NCI-H460 (cell line): Measurements from ENCODE around the genes CERS5 and TFCP2.

DNA sequence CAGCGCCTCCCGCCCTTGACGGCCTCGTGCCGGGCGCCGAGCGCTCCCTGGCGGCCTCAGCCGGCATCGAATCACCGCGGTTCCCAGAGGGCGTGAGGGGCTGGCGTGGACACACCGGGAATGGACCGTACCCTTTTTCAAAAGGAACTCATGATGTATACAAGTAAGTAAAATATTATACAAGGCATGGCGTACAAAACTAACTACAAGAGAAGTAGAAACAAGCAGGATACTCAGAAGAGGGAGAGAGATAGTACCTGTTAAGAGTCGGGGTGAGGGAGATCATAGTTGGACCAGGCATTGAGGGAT is 426 bp upstream of the FMNL3 start:
RAMPAGE:
- cytosol, long total RNA = no peak
- long total RNA = no peak
- nucleus, long total RNA = no peak

RAMPAGE:
- cytosol, long total RNA = no peak
- long total RNA = no peak
- nucleus, long total RNA = no peak
Observed at GRCh38 chr12:49753182-49753381, 11.7 kb downstream of the TMBIM6 start.

GRCh38 chr12:49809414-49810587 is 18.4 kb downstream of the NCKAP5L start:
RAMPAGE:
- cytosol, long total RNA = no peak
- long total RNA = no peak
- nucleus, long total RNA = no peak

GRCh38 chr12:50132376-50133093 is 20.5 kb downstream of the COX14 start:
RAMPAGE:
- cytosol, long total RNA = no peak
- long total RNA = no peak
- nucleus, long total RNA = no peak

DNA sequence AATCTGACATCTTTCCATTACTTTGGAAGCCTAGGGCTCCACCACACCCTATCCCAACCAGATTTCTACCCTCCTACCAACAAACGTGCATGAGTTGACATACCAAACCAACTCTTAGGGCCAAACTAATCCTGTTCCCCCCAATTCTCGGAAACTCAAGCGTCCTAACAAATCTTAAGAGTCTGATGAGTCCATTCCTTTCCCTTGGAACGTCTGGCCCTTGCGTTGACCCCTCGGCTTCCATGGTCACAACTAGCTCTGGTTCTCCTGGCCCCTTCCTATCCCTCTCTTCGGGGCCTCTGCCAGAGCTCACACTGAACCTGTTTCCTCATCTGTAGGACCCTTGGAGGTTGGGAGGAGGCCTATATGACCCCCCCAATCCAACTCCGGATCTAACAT is 707 bp downstream of the CERS5 start:
RAMPAGE:
- cytosol, long total RNA = no peak
- long total RNA = no peak
- nucleus, long total RNA = no peak

DNA sequence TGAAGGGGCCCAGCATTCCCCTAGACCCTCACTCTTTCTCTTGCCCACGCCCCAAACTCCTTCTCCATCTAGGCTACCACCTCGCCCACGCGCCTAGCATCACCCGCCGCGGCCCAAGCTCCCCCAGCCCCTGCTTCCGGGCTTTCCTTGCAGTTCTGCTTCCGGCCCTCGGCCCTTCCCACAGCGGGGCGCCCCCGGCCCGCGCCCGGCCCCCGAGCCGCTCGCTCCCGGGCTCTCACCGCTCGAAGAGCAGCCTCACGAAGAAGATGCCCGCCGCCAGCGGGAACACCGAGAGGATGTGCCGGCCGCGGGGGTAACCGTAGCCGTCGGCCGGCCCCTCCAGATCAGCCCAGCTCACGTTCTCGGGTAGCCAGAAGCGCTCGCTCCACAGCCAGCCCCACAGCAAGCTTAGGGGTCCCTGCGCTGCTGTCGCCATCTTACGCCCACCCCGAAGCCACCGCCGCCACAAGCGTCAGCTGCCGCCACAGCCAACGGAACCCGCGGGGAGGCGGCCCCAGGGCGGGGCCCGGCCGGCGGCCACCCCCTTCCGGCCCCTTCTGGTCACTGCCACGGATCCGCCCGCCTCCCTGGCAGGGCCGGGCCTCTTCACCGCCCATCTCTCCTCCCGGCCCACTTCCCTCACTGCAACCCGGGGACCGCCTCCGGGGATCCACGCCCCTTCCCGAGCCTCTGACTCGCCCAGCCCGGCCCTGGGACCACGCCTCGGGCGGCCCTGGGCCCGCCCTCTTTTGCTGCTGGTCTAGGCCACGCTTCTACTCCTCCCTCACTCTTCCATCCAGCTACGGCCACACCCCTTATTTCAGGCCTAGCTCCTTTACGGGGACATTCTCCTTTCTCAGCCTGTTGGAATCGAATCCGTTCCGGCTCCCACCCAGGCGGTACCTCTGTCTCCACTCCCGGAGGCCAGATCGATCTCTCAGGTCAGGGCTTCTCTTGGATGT is at the start of gene CERS5:
TSS of gene CERS5 (minus strand) at position 508 of the 962 bp plus-strand sequence.
RAMPAGE:
- cytosol, long total RNA = start-site peak on the minus strand centred at position 483 of the sequence, 77 bp wide, 93 and 138 reads in 2 replicates
- long total RNA = no peak
- nucleus, long total RNA = start-site peak on the minus strand centred at position 485 of the sequence, 73 bp wide, 421 and 96 reads in 2 replicates

DNA sequence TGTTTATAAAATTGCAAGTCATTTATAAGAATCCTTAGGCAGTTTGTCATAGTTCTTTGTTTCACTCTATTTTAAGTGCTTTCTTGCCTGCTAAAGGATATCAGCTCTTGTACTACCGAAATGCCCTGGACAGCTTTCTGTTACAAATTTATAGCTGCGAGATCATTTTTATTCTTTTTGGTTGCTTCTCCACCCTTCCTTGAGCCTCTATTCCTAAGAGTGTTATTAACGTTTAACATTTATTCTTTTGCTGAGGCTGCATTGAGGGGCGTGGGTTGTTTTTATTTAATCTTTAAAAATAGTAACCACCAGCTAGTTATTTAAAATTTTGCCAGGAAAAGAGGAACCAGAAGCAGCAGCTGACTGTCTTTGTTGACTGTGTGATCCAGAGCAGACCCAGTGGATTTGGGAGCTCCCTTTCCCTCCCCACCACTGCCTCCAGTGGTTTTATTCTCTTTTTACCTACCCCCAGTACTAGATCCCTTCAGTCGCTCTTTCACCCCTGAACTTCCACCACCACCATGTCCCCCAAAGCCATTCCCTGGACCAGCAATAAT is 106.5 kb downstream of the DIP2B start:
RAMPAGE:
- cytosol, long total RNA = no peak
- long total RNA = no peak
- nucleus, long total RNA = no peak

RAMPAGE:
- cytosol, long total RNA = no peak
- long total RNA = no peak
- nucleus, long total RNA = no peak
Observed at GRCh38 chr12:50843275-50843702, 563 bp downstream of the TMPRSS12 start.

DNA sequence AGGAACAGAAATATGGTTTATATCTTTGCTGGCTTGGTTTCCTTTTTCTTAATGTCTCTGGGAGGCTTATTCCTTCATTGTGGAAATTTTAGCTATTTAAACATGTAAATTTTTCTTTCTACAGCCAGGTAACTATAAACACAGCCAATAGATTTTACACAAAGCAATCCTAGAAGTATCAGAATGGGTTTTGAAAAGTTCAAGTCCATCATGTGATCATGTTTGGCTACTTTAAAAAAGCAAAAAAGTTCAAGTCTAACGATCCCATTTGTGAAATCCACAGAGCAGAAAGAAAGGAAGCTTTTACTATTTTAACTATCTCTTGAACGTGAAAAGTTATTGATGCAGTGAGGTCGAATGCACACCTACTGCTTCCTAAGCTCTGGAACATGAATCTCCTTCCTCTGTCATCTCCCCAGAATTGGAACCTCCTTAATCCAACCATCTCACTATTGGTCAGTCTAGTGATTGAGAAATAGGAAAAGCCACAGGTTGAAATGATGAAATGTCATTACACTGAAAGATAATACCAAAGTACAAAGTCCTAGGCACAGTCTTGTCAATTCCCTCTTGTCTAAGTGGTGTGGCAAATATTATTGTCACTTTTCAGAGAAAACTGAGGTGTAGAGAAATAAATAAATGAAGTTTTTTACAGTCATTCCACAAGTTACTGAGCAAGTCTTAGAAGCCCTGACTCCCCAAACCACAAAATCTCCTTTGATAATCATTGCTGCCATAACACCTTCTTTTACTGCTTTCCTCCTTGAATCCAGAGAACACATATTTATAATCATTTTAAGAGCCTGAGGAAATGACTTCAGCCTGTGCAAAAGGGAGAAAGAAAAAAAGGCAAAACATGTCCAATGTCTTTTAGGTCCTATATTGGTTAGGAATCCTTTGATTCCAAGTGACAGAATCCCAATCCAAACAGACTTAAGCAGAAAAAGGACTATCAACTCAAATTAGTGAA is 8.0 kb downstream of the METTL7A start:
RAMPAGE:
- cytosol, long total RNA = no peak
- long total RNA = no peak
- nucleus, long total RNA = no peak

RAMPAGE:
- cytosol, long total RNA = no peak
- long total RNA = no peak
- nucleus, long total RNA = no peak
Observed at GRCh38 chr12:50937044-50937674, 12.3 kb downstream of the METTL7A start.

DNA sequence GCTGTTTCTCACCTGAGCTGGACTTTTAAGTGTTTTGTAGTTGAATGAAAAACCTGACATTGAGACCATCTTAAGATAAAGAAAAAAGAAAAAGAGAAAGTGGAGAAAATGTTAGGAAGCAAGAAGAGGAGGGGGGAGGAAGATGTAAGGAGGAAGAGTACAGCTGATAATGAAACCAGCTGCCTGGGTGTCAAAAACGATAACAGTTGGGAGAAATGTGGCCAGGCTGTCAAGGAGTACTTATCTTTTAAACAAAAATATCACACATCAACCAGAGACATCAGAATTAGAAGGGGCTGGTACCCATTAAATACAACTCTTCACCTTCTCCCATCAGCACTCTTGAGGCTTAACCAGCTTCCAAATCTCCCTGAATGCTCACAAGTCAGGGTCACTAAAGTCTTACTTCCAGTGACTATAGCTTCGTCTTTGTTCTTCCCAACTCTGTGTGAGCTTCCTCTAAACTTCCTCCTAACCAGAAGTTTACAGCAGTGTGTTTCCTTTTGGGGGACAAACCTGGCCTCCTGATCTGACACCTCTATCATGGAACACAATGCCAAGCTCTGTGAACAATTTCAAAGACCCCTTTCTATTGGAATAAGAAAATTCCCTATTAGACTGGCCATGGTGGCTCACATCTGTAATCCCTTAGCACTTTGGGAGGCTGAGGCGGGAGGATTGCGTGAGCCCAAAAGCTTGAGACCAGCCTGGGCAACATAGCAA is 4.4 kb downstream of the SLC11A2 start:
RAMPAGE:
- cytosol, long total RNA = no peak
- long total RNA = no peak
- nucleus, long total RNA = no peak

RAMPAGE:
- cytosol, long total RNA = no peak
- long total RNA = no peak
- nucleus, long total RNA = no peak
Observed at GRCh38 chr12:51025325-51026068, 687 bp downstream of the SLC11A2 start.

DNA sequence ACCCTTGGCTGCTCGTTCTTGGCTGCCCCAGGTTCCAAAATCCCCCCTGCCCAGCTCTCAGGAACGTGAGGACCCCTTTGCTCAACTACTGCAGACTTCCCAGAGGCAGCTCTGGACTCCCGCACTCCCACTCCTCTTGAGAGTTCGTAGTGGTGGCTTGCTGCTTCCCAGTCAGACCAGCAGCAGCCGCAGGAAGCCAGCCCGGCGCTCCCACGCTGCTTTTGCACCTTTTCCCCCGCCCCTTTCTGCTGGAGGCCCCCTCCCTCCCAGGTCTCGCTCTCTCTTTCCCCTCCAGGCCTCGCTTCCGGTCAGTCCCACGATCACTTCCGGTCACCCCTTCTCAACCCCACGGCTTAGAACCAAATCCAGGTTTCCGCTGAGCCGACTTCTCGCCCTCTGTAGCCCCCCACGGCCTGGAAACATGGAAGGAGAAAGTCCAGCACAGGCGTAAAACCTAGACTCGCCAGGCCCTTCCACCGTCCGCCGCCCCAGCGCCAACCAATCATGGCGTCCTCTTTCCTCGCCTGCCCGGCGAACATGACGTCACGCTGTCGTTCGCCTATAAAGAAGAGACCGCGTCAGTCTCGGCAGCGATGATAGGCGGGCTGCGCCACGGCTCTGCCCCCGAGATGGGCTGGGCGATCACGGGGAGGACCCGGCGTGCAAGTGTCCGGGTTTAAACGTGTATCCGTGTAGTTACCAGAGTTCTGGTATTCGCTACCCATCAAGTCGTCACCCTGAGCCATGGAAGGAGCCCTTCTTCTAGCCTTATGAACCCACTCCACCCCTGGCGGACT is at the start of gene TFCP2:
TSS of gene TFCP2 (minus strand) at position 537 of the 797 bp plus-strand sequence.
RAMPAGE:
- cytosol, long total RNA = start-site peak on the minus strand centred at position 204 of the sequence, 33 bp wide, 47 and 92 reads in 2 replicates
- long total RNA = no peak
- nucleus, long total RNA = start-site peak on the minus strand centred at position 199 of the sequence, 60 bp wide, 77 and 22 reads in 2 replicates

DNA sequence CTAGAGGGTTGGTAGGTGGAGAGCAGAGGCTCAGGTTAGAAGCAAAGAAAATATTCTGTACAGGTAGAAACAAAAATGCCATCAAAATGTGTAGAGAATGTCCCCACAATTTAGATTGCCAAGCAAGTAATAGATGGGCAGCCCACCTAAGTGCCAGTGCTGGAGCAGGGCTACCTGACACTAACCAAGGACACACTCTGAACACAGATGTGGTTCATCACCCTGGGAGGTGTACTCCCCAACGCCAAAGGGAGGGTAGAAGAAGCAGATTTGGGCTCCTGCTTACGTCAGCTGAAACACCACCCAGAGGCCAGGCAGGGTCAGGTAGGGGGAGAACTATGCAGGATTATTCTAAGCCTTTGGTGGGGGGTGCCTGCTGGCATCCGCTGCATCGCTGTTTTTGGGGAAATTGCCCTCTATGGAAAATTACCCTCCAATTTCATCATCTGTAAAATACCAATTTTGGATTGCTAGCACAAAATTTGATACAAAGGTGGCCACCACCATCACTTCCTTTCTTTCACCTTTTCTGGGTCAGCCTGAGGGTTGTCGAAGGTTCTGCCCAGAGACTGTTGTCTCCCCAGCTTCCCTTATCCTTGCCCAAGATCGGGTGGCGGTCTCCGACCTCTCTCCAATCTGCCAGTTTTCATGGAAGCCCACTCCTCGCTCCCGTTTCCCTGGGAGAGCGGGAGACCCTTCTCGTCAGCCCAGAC is 614 bp downstream of the BIN2 start:
RAMPAGE:
- cytosol, long total RNA = no peak
- long total RNA = no peak
- nucleus, long total RNA = no peak

RAMPAGE:
- cytosol, long total RNA = no peak
- long total RNA = no peak
- nucleus, long total RNA = no peak
Observed at GRCh38 chr12:51368515-51369651, 22.3 kb downstream of the GALNT6 start.

GRCh38 chr12:51371353-51372165 is 19.6 kb downstream of the GALNT6 start:
RAMPAGE:
- cytosol, long total RNA = no peak
- long total RNA = no peak
- nucleus, long total RNA = no peak

DNA sequence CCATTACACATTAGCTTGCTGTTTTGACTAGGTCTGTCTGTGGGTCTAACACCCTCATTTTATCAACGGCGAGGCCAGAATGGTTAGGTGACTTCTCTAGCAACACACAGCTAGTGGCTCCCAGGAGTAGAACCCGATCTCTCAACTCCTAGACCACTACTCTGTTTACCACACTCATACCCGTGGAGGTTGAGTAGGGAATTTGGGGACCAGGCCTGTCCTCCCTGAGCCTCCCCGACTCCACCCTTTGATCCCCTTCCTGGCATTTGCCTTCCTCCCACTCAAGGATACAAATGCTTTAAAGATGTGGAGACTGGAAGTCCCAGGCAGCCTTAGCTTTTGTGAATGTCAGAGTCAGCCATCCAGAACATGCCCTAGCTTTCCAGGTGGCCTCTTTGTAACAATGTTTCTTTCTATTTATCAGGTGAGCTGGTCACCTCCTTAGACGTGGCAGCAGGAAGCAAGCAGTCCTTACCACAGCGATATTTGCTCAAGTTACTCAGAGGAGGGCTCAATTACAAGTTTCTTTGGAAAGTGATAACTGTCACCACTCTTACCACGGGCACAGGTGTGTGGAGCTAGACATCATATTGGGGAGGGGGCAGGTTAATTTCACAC is 5.0 kb downstream of the GALNT6 start:
RAMPAGE:
- cytosol, long total RNA = no peak
- long total RNA = no peak
- nucleus, long total RNA = no peak

DNA sequence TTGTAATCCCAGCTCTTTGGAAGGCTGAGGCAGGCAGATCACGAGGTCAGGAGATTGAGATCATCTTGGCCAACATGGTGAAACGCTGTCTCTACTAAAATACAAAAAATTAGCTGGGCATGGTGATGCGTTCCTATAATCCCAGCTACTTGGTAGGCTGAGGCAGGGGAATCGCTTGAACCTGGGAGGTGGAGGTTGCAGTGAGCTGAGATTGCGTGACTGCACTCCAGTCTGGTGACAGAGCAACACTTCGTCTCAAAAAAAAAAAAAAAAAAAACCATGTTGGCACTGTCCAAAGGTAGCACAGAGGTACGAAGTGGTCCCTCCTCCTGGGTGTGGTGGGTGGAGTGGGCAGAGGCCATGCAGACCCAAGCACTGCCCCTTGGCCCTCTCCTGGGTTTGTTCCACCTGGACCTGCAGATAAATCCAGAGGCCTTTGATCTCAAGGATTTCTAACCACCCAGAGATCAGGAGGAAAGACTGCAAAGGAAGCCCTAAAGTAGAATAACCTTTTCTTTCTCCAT is 8.6 kb upstream of the GALNT6 start:
RAMPAGE:
- cytosol, long total RNA = no peak
- long total RNA = no peak
- nucleus, long total RNA = no peak

DNA sequence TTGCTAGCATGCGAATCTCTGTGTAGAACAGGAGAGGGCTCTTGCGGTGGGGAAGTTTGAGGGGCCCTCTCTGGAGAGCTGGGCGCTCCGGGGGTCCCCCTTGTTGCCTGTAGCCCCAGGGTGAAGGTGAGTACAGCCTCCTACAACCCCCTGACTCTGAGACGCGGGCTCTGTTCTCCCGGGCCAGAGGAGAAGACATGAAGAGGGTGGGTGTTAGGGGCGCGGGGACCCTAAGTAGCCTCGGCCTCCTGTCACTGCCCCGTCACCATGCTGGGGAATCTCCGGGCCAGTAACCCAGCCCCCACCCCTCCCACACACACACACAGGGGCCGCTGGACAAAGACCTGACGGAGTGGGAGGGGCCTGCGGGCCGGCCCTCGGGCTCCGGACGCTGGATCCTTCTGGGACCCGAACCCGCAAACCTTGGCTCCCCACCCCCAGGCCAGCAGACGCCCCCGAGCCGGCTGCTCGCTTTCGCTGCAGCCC is 702 bp downstream of the FIGNL2 start:
RAMPAGE:
- cytosol, long total RNA = no peak
- long total RNA = no peak
- nucleus, long total RNA = no peak

DNA sequence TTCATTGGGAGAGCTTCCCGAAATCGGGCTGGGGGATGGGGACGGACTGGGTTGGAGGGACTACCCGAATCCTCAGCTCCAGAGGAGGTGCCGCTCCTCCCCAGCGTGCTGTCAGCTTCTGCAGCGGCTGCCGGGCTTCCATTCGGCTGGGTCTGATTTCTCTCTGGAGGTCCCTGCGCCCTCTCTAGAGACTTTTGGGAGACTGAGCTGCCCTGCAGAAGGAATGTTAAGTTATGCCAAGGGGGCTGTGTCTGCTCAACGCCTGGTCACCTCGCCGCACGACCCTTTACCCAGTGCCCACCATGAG is 15.9 kb upstream of the FIGNL2 start:
RAMPAGE:
- cytosol, long total RNA = no peak
- long total RNA = no peak
- nucleus, long total RNA = no peak